Pericardium fibroblast (primary cell): Measurements from ENCODE around the genes CTSC, TRIM77 and AMOTL1.

DNA sequence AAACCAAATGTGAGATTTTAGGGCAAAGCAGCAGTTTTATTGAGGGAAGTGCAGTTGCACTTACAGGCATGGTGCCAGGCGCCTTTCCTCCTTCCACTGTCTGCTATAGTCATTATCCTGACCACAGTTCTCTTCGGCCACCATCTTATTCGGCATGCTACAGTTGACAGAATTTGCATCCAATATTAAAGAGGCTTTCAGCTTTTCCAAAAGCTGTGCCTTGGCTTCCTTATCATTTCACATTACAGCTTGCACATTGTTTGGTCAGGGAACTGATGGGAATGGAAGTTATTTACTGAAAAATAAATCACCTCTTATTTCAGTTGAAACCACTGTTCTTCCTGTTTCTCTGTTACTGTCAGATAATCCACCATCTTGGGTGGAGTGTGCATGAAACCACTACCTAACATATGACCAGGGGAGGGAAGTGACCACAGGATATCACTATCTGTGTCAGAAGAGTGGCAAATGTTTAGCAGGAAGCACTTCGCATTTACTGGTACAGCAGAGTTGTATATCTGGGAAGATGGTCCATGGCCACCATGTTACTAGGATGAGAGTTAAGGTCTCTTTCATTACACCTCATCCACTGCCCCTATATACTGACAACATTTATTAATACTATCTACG lies 74.6 kb upstream of the PICALM start:
- RAMPAGE, long total RNA: no peak

- RAMPAGE, long total RNA: no peak
Observed at GRCh38 chr11:86571757-86572125, 197.1 kb downstream of the CCDC81 start.

GRCh38 chr11:86578142-86578924 lies 203.6 kb downstream of the CCDC81 start:
- RAMPAGE, long total RNA: no peak

- RAMPAGE, long total RNA: no peak
Observed at GRCh38 chr11:86938169-86938712, 17.0 kb downstream of the FZD4 start.

GRCh38 chr11:86940131-86940499 lies 15.1 kb downstream of the FZD4 start:
- RAMPAGE, long total RNA: no peak

- RAMPAGE, long total RNA: start-site peak on the minus strand at chr11:88337694-88337752, 6,566 and 5,424 reads in 2 replicates
Observed at GRCh38 chr11:88337077-88338305, at the start of gene CTSC. Gene CTSC (minus strand): TSS chr11:88337736.

DNA sequence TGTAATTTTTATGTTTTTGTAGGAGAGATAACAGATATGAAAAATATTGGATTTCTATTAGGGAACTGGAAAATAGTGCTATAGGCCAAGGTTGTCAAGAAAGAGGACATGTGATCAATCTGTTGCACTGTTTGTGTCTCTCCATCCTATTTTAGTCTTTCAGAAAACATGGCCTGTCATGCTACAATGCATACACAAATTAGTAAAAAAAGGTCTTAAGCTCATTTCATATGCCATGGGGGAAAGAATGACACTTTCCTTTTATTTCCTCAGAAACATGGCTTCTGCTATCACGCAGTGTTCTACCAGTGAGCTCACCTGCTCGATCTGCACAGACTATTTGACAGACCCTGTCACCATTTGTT lies at the start of gene TRIM77:
TRIM77 (plus strand) TSS at position 278 of the 365 bp plus-strand sequence.
- RAMPAGE, long total RNA: no peak

DNA sequence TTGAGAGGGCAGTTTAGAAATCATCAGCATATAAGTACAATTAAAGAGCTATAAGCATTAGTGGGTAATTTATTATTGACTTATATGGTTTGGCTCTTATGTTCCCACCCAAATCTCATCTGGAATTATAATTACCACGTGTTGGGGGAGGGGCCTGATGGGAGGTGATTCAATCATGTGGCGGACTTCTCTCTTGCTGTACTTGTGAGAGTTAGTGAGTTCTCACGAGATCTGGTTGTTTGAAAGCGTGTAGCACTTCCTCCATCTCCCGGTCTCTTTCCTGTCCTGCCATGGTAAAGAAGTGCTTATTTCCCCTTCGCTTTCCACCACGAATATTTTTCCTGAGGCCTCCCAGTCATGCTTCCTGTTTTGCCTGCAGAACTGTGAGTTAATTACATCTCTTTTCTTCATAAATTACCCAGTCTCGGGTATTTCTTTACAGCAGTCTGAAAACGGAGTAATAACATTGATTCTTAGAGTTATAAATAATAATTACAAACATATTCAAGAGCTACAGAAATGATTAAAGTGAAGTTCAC lies 28.2 kb upstream of the CHORDC1 start:
- RAMPAGE, long total RNA: no peak

GRCh38 chr11:92169490-92169838 lies 55.2 kb upstream of the FAT3 start:
- RAMPAGE, long total RNA: no peak

DNA sequence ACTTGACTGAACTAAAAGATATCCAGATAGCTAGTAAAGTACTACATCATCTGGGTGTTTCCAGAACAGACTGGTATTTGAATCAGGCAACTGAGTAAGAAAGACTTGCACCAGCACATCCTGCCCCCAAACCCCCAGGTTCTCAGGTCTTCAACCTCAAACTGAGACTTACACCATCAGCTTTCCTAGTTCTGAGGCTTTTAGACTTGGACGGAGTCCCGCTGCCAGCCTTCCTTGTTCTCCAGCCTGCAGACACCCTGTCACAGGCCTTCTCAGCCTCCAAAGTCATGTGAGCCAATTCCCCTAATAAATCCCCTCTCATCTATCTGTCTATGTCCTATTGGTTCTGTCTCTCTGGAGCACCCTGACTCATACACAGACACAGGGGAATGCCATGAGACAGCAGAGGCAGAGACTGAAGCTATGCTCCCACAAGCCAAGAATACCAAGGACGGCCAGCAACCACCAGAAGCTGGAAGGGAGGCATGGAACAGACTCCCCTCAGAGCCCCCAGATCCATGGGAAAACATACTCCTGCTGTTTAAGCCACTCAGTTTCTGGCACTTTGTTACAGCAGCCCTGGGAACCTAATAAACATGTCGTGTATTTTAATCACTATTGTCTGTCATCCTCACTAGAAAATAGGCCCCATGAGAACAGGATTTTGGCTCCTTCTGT lies 10.8 kb downstream of the SMCO4 start:
- RAMPAGE, long total RNA: no peak

- RAMPAGE, long total RNA: no peak
Observed at GRCh38 chr11:93537032-93537466, 6.1 kb downstream of the SMCO4 start.

- RAMPAGE, long total RNA: no peak
Observed at GRCh38 chr11:93570675-93571274, 27.6 kb upstream of the SMCO4 start.

- RAMPAGE, long total RNA: no peak
Observed at GRCh38 chr11:93654983-93655380, 6.5 kb upstream of the CEP295 start.

DNA sequence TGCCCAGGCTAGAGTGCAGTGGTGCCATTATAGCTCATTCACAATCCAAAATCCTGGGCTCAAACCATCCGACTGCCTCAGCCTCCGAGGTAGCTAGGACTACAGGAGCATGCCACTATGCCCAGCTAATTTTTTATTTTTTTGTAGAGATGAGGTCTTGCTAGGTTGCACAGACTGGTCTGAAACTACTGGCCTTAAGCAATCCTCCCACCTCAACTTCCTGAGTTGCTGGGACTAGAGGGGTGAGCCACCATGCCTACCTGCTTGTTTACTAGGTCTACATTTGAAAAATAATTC lies 22.0 kb downstream of the TAF1D start:
- RAMPAGE, long total RNA: no peak

- RAMPAGE, long total RNA: no peak
Observed at GRCh38 chr11:93797834-93798794, 14.0 kb downstream of the MED17 start.

DNA sequence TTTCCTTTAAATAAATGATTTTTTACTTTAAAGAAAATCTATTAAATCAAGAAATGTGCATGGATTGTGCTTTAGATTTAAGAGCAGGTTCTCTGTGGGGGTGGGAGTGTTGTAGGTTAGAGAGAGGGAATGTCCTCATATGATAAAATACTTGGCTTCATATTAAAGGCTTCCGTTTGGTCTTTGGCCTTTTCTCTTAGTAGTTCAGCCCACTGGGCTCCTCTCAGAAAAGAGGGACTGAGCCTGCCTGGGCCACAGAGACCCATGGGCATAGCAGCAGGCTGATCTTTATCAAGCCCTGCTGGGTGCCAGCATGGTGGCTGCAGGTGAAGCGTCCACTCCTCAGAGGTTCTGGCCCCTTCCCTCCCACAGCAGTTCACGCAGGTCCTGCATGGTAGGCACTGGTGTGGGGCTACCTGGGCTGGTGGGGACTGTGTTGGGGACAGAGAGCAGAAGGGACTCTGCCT lies 4.2 kb downstream of the PANX1 start:
- RAMPAGE, long total RNA: no peak

- RAMPAGE, long total RNA: no peak
Observed at GRCh38 chr11:94513527-94514017, 1.3 kb downstream of the C11orf97 start.

DNA sequence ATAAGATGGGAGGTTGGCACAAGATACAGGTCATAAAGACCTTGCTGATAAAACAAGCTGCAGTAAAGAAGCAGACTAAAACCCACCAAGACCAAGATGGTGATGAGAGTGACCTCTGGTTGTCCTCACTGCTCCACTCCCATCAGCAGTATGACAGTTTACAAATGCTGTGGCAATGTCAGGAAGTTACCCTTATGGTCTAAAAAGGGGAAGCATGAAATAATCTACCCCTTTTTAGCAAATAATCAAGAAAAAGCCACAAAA lies 8.8 kb upstream of the PIWIL4 start:
- RAMPAGE, long total RNA: no peak

- RAMPAGE, long total RNA: no peak
Observed at GRCh38 chr11:94733681-94734229, 34.4 kb upstream of the AMOTL1 start.

DNA sequence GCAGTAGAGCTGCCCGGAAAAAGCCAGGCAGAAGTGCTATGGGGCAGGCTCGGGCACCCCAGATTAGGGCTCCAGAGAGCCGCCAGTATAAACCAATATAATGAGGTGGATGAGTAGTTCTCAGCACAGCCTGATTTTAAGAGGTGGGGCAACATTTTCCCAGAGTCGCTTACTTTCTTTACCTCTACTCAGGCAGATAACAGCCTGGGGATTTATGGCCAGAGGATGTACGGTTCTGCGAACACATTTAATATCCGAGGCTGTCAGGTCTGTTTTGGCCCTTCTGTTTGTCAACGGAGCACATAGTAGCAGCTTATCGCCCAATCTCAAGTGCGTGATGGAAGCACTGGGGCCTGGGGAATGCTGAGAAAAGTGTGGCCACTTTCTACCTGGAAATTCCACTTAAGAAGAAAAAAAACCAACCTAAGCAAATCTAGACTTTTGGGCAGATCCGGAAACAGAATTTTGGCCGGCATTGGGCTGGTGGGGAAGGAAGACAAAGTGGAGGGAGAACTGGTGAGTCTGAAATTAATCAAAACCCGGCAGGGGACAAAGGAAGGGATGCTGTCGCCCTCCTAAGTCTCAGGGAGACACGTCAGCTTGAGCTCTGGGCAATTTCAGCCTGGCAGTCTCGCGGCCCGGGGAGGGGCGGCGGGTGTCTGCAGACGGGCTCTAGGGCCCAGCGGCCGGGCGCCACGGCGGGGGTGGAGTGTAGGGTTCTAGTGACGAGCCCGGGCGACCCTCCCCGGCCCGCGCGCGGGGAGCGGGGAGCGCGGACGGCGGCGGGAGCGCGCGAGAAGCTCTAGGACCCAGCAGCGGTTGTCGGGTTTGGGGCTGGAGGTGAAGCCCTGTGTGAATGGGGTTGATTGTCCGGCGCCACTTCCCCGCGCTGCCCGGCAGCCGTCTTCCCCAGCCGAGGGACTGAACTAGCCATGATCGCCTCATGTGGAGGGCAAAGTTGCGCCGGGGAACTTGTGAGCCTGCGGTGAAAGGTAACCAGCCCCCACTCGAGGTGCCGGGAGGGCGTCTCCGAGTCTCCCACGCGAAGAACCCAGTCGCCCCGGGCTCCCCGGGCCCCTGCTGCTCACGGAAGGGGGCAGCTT lies at the start of gene AMOTL1:
AMOTL1 (plus strand) TSS at position 788 of the 1,103 bp plus-strand sequence.
- RAMPAGE, long total RNA: no peak